ENCODE measurements around a stretch of chr2.

- PRO-cap = no peak
These were observed 304.8 kb upstream of the PLGLB2 start for GRCh38 chr2:87443122-87443470.

- PRO-cap = no peak
These were observed 278.5 kb upstream of the PLGLB2 start for GRCh38 chr2:87469058-87470209.

DNA sequence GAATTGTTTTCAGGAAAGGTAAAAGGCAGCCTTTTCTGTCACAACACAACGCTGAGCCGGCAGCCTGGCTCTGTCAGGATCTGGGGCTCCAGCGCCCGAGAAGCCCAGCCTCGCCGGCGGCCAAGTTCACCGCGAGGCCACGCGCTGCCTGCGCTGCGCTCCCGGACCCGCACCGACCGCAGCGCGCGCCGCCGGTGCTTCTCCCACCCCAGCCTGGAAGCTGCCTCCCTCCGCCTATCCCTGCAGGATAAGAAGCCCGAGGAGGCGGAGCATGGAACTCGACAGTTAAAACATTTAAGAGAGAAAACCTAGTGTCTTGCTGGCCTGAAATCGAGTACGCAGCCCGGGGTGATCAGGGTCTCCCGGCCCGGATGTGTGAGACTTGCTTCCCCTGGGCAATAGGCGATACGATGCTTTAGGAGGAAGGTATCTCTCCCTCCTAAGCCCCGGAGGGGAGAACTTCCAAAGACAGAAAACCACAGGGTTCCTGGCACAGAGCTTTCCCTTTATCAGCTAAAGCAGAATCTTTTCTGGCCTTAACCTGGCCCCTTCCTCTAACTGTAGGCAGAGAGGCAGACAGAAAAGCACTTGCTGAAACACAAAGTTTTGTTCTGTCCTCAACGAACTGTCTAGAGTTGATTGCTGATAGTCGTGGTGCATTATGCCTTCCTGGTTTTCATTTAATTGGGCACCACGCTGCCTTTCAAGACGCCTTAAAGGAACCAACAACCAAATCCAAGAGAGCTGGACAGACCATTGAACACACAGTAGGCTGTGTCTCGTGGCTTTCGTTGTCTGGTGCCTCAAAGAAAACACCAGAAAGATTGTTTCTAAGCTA is 163.5 kb upstream of the PLGLB2 start:
- PRO-cap = no peak

DNA sequence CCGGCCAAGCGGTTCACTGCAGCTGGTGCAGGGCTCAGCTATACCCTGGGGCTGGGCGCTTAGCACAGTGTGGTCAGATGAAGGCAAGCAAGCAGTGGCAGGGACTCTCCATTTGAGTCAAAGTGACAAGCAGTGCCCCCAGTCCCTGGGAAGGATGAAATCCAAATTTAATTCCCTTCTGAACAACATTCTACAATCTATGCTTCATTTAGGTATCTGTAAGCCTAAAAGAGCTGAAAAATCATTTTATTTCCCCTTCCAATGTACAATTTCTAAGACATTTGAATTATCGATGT is 88.8 kb upstream of the PLGLB2 start:
- PRO-cap = no peak

GRCh38 chr2:87754707-87755094 is 6.8 kb downstream of the PLGLB2 start:
- PRO-cap = no peak

DNA sequence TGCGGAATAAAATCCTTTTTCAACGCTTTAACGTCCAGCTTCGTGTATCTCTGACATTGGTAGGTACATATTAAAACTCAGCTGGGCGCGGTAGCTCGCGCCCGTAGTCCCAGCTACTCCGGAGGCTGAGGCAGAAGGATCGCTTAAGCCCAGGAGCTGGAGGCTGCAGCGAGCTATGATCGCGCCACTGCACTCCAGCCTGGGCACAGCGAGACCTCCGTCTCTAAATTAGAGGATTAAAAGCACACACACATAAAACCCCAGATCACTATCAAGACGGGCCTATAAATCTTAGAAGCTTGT is 889 bp downstream of the KRCC1 start:
- PRO-cap = no peak

- PRO-cap = no peak
These were observed 28.1 kb downstream of the FABP1 start for GRCh38 chr2:88099660-88100348.

DNA sequence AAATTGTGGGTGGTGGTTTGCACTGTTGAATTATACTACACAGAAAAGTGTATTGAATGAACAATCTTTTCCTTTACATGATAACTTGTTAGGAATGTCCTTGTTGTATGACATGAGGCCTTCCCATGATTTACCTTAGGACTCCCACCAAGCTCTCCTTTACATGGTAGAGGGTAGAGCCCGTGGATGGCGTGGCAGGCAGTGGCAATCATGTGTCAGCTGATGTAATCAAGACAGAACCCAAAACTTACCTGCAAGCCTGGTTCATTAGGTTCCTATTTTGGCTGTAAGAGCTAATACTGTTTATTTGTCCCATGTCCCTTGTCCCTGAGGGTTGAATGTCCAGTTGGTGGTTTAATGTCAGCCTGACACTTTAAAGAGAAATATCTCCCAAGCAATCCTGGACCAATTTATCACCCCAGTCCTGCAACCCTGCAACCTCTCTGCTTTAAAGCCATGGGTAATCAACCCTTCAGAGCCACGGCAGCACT is 5.9 kb upstream of the FABP1 start:
- PRO-cap = no peak

DNA sequence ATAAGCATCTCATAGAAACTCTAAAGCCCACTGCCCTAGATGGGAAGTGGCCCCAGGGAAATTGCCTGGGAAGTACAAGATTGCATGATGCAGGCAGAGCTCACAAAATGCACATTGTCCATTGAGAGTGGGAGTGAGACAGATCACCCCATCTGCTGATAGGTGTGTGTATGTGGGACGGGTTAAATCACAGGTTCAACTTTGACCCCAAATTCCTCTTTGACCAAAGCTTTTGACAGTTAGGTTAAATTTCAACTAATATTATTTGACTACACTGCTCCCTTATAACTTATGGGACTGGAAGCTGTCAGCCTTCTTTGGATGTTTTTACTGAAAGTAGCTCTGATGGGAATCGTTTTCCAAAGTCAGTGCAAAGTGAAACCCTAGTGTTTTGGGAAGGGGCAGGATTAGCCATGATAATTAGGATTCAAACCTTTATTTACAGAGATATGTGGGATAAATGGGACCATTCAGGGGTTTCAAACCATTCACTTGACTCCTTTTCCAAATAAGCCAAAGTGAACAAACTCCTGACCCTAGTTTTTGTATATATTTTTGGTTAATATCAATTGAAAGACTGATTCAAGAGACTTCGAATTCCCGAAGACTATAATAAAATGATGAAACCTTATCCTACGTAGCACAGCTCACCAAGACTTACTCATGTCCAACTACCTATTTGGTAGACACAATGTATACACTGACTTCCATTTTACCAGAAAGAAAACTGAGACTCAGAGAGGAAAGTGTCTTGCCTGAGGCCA is 11.5 kb upstream of the FABP1 start:
- PRO-cap = no peak

GRCh38 chr2:88570406-88571170 is 46.1 kb downstream of the TEX37 start:
- PRO-cap = no peak

DNA sequence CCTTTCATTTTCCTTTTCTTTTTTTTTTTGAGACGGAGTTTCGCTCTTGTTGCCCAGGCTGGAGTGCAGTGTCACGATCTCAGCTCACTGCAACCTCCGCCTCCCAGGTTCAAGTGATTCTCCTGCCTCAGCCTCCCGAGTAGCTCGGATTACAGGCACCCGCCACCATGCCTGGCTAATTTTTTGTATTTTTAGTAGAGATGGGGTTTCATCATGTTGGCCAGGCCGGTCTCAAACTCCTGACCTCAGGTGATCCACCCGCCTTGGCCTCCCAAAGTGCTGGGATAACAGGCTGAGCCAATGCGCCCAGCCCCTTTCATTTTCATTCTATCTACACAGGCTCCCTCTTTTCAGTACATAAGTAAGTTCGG is 3.3 kb downstream of the EIF2AK3 start:
- PRO-cap = no peak

DNA sequence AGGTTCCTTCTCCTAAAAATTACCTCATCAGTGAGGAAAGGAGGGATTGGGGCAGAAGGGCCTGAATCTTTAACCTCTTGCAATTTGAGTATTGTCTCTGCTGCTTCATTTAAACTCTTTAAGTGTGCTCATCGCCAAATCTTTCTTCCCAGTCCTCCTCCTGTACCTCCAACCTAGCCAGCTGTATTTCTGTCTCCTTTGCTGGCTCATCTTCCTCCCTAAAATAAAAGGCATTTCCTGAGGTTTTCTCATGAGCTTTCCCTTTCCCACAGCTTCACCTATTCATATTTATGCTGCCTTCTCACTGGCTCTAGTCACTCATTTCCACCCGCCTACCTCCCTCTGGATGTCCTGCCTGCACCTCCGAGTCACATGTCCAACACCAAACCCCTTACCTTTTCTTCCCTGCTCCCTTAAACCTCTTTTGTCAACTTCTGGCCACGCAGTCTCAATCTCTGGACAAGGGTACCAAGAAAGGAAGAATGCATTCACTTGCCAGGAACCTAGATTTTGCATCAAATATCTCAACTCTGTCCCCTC is 2.8 kb downstream of the EIF2AK3 start:
- PRO-cap = no peak

GRCh38 chr2:88668686-88669409 is 22.6 kb upstream of the RPIA start:
- PRO-cap = no peak

- PRO-cap = bidirectional peak, plus-strand start at chr2:88691673, minus-strand start at chr2:88691458
These were observed 200 bp upstream of the RPIA start for GRCh38 chr2:88691355-88691591.

DNA sequence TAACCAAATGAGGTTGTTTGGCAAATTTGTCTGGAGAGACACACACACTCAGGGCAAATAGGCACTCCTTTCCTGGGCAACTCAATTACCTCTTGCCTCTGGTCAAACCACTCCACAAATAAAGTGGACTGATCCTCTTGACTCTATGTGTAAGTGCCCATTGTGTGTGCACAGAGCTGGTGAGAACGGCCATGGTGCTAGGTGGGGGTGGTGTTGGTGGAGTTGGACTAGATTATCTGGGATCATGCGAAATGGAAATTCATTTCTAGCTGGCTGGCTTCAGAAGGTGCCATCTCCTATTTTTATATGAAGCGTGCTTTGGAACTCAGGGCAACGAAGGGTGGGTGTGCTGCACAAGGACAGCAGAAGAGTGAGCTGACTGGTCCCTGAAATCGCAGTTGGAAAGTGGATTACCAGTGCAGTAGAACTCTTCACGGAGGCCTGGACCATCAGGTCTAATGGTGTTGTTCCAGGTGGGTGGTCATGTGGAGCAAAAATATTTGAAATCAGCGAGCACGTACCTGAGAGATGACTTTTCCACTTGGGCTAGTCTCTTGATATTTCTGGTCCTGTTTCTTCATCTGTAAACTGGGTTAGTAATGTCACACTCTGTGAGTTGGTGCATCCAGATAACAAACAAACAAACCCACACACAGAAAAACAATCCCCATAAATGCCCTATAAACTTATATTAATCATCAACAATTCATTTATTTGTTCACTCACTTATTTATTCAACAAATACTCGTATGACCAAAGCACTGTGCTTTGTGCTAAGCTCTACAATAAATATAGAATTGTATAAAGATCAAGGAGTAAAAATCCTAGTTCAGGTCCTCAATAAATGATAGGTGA is 150.0 kb downstream of the RPIA start:
- PRO-cap = no peak

DNA sequence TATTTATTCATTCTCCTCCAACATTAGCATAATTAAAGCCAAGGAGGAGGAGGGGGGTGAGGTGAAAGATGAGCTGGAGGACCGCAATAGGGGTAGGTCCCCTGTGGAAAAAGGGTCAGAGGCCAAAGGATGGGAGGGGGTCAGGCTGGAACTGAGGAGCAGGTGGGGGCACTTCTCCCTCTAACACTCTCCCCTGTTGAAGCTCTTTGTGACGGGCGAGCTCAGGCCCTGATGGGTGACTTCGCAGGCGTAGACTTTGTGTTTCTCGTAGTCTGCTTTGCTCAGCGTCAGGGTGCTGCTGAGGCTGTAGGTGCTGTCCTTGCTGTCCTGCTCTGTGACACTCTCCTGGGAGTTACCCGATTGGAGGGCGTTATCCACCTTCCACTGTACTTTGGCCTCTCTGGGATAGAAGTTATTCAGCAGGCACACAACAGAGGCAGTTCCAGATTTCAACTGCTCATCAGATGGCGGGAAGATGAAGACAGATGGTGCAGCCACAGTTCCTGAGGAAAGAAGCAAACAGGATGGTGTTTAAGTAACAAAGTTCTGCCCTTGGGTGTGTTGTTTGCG is 165.8 kb downstream of the RPIA start:
- PRO-cap = no peak

GRCh38 chr2:88896879-88897525 is 205.5 kb downstream of the RPIA start:
- PRO-cap = no peak

DNA sequence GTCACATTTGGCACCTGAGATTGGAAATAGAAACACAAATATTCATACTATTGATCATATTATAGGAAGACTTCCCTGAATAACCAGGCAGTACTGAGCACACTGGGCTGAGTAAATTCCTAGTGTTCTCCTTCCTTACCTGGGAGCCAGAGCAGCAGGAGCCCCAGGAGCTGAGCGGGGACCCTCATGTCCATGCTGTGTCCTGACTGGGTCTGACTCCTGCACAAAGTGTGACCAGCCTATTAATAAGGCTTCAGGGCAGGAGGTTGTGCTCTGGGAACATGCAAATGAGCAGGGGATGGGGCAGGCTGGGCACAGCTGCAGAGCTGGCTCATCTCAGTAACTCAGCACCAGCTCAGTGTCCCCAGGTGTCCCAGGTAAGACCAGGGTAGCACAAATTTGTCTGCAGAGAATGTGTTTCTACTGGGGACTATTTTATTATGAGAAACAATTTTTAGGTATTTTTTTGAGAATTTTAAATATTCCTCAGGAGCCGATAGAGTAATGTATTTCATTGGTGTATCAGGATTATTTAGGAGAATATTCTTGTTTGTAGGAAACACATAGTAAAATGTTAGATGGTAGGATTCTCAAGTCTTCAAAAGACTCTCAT is 256.2 kb downstream of the RPIA start:
- PRO-cap = no peak

DNA sequence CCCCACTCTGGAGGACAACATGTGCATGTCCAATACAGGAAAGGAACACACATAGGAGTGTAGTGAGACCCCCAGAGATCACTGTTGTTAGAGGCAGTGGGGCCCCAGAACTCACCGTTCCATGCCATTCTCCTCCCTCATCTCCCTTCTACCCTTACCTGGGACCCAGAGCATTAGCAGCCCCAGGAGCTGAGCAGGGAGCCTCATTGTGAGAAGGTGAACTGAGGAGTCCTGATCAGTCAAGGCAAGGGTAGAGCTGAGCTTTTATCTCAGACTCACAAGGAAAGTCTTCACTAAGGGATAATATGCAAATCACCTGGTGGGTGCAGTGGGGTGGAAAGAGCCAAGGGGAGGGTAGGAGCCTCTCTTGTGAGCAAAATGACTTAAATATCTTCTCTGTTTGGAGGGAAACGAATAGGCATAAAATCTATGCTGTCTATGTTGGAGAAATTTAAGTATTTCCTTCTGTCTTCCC is 553.9 kb downstream of the RPIA start:
- PRO-cap = no peak

- PRO-cap = no peak
These were observed 1462.5 kb downstream of the RPIA start for GRCh38 chr2:90153988-90154372.